H4 (cell line): Measurements from ENCODE around the genes NPR3 and SLC45A2.

DNA sequence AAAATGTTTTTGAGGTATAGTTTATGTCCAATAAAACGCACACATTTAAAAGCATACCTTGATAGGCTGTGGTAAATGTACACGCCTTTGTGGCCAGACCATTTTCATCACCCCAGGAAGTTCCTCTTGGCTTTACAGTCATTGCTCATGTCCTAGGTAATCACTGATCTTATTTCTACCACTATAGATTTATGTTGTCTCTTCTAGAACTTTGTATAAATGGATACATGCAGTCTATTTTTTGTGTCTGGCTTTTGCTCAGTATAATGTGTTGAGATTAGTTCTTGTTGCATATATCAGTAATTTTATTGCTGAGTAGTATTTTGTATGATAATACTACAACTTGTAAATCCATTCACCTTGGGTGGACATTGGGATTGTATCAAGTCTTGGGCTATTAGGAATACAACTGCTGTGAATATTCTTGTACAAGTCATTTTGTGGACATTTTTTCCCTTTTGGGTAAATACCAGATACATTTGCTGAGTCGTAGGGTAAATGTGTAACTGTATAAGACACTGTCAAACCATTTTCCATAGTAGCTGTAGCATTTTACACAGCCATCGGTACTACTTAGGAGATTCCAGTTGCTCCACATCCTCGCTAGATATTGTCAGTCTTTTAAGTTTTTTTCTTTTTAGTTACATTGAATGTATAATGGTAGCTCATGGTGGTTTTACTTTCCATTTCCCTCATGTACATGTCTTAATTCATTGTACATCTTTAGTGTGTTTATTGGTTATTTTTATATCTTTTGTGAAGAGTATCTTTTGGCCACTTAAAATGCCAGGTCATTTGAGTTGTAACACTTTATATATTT, 10.1 kb downstream of the SUB1 start:
- RAMPAGE, long total RNA, result no peak

GRCh38 chr5:32603968-32605037, 18.9 kb downstream of the SUB1 start:
- RAMPAGE, long total RNA, result no peak

DNA sequence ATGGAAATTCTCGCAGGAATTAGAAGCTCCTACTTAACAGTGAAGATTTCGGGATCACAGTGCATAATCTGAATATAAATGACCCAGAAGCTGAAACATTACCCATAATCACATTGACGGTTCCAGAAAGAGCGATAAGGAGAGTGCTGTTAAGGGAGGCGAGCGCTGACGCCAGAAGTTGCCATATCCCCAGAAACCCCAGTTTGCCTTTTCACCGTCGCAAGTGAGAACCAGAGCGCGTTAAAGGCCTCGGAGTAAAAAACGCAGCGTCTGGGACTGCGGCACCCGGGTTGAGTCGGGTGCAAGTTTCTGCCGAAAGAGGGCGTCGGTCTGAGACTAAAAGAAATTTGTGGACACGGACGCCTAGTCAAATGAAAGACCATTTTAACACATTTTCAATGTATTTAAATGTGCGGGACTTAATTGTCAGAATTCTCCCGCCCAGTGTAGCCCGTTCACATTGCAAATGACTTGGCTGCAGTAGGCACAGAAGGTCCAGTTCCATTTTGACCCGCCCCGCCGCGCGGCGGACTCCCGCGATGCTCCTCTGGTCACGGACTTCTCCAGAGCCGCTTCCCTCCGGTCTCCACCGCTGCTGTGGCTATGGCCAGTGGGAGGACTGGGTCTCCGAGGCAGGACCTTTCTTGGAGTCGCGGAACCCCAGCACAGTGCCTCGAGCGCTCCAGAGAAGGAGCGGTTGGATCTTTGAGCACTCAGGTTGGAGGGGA, 1.4 kb upstream of the NPR3 start:
- RAMPAGE, long total RNA, result no peak

- RAMPAGE, long total RNA, result no peak
These were observed at the start of gene NPR3 for GRCh38 chr5:32710935-32711562. NPR3 (plus strand) TSS chr5:32711321.

GRCh38 chr5:33287312-33287695, 153.5 kb upstream of the TARS1 start:
- RAMPAGE, long total RNA, result no peak

GRCh38 chr5:33439774-33440256, 950 bp upstream of the TARS1 start:
- RAMPAGE, long total RNA, result no peak

DNA sequence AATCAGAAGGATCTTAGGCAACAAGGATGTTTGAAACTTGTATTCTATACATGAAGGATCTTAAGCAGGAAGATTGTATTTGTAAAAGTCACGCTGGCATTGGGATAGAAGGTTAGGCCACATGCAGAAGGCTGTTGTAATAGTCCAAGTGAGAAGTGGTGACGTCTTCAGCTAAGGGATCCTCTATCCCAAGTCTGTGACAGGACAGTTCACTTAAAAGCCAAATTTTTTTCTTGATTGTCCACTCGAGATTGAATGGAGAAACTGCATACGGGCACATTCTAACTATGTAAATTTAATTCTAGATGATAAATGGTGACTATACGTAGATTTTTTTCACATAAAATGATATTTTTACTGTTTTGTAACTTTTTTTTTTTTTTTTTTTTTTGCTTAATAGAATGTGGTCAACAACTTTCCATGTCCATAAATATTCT, 1.2 kb downstream of the TARS1 start:
- RAMPAGE, long total RNA, result no peak

DNA sequence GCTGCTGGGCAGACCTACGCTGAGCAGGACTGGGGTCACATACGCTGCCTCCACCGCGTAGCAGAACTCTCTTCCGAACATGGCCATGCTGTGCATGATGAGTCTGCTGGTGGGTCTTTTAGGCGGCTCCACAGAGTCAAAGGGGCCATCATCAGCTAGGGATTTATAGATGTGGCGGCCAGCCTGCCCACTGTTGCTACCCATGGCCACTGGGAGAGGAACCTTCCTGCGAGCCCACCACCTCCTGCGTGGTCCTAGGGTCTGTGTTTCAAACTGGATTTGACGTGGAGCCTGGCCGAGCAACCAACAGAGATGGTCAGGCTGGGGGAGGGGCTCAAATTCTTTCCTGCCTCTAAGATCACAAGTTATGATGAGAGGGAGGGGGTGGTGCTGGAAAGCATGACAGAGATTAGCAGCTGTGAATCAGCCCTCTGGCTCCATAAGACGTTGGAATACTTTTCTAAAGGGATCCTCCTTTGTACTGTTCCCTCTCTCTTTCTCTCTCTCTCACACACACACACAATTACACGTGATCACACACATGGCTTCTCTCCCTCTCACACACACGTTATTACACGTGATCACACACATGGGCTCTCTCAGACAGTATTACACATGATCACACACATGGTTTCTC, at the start of gene SLC45A2:
TSS of gene SLC45A2 (minus strand) at position 314 of the 637 bp plus-strand sequence.
- RAMPAGE, long total RNA, result no peak

- RAMPAGE, long total RNA, result no peak
These were observed 9.3 kb downstream of the AMACR start for GRCh38 chr5:33998345-33999221.

GRCh38 chr5:34058387-34059014, 15.5 kb upstream of the C1QTNF3 start:
- RAMPAGE, long total RNA, result no peak

DNA sequence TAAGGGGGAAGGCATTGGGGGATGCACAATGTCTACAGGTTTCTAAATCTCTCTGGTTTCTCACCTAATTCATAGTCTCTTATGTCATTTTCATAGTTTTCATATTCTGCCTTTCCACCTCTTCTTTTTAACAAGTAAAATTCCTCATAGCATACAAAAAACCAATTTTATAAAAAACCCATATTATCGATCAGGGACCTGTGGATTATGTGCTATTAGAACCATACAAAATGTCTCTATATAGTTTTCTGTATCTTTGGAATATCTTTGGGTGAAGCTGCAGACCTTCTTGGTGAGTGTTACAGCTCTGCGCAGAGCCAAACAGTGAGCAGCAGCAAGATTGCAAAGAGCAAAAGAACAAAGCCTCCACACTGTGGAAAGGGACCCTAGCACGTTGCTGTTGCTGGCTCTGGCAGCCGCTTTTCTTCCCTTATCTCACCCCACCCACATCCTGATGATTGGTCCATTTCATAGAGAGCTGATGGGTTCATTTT, 201.0 kb upstream of the C1QTNF3 start:
- RAMPAGE, long total RNA, result no peak

DNA sequence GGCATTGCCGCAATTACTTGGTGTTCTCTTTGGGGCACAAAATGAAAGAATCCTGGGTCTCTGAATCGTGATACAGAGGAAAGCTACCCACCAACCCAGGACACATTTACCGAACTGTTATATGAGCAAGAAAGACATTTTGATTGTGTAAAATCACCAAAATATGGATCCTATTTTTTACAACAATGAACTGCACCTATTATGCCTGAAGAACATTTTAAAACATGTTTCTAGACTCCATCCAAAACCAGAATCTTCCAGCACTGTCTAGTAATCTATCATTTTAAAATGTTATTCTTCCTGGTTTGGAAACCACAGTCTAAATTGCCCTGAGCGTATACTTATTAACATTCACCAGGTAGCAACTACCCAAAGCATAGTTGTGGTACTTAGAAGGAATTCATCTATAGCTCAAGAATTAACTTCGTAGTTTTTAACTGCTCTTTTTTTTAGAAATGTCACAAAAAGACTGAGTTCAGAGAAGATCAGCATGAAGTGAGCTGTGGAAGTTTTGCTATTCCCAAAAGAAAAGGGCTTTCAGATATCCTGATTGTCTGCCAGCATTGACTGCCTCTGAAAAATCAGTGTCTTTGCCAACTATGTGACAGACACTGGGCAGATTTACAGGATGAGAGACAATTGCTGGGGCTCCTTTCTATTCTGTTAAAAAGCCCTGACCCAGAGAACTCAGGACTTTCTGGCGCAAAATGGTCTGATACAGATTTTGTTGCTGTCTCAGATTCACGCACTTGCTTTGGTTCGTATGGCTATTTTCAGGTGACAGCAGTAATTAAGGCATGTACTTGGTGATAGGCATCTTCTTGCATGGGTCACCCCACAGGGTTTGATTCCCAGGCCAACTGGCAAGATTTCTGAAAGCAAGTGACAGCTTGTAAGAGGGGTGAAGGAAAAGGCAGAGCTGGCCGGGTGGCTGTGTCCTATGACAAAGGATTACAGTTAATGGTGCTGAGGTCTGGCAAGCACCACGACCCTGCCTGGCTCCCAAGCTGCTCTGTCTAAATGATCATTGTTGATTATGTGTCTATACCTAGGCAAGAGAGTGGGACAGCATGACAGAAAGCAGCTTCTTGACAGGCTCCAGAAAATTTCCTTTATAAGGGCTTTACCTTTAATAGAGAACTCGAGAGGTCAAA, 152.5 kb upstream of the RAI14 start:
- RAMPAGE, long total RNA, result no peak

GRCh38 chr5:34583005-34583516, 73.1 kb upstream of the RAI14 start:
- RAMPAGE, long total RNA, result no peak

DNA sequence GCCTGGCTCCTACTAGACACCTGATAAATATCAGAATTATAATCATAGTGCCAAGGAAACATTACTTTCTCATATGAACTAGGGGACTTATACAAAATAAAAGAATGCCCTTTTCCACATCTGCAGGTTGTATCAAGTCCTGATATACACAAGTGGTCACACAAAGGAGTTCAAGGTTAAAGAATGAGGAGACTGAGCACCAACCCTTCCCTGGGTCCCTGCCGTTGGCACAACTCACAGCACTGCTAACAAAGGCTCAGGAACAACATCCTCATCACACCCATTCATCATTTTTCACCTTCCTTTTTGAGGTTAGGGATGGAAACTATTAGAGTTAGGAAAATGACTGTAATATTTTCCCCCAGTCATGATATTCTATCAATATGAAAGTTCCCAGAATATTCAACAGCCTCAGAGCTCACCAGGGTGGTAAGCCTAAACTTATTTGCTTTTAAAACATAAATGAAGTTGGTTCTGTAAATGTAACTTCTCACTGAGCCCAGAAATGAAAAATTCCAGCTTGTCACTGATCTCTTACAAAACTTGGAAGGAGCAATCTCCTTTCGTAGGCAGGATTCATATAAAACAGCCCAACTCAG, 34.4 kb upstream of the RAI14 start:
- RAMPAGE, long total RNA, result no peak

- RAMPAGE, long total RNA, result no peak
These were observed 29.5 kb downstream of the RAI14 start for GRCh38 chr5:34685412-34686228.

DNA sequence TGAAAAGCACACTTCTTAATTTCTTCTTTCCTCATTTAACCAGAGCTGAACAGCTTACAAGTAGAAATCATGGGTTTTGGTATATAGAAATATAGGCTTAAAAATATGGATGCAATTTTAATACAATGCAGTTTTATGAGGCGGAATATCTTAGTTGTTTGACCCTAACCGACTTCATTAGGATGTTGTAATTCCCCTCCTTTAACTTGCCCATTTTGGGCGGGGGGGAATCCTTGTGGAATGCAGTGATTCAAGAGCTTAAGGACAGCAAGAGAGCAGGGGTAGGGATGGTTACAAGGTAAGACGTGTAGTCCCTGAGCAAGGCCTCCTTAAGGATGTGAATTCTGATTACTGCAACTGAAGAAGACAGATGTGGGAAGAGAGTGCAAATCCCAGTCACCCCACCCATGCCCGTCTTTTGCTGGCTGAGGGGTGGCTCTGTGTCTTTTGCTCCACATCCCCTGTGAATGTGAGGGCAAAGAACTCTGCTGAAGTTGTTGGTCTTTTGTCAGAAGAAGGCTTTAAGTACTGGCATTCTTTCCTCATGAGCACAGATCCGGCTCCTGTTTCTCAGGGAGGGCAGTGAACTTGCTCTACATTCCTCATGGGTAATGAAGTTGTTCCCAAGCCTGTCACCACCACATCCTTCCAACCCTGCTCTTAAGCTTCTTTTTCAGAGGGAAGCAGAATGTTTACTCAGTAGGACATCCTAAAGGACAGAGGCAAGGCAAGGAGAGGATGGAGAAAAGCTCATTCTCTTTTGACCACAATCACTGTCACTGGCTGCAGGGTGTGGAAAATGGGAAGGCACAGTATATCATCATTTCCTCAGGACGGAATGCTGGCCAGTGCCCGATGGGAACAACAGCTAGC, 61.4 kb downstream of the RAI14 start:
- RAMPAGE, long total RNA, result no peak

DNA sequence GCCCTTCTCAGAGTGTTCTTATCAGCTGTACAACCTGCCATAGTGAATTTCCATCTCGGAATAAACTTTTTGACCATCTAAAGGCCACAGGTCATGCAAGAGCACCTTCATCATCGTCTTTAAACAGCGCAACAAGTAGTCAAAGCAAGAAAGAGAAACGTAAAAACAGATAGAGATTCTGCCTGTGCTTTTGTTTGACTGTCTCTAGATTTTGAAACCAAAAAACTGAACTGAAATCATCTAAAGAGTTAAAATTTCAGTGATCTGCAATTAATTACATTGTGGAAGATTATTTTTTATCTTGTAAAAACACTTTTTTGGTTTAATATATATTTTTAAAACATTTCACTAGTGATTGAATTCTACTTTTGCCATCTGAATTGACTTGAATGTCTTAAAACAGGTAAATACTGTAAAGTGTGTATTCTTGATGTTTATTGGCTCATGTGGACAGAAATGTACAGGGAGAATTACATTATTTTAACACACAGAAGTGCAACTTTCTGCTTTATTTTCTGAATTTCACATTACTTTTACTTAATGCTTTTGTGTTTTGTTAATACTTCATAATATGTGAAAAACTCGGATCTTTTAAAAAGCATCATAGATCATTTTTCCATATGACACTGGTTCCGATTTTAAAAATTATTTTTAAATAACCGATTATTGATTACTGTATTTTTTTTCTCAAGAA, 25.3 kb downstream of the DNAJC21 start:
- RAMPAGE, long total RNA, result no peak

DNA sequence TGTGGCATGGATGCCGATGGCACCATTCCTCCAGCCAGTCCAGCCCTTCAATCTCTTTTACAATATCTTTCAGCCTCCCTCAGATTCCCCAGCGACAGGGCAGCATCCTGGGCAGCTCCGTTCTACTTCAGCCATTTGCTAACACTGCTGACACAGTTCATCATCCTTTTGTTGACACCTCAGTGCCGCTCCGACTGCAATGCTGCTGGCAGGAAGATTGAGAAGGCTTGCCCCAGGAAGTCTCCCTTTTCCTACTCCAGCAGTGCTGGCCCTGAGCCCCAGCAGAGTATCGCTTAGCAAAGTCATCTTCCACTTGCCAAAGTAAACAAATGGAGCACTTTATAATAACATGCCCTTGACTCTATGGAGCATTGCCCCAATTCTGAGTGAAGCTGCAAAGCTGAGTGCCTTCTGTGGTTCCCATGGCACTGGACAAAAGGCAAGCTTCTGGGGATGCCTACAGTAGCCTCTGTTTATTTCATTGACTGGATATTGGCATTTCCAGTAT, 32.2 kb downstream of the PRLR start:
- RAMPAGE, long total RNA, result no peak

DNA sequence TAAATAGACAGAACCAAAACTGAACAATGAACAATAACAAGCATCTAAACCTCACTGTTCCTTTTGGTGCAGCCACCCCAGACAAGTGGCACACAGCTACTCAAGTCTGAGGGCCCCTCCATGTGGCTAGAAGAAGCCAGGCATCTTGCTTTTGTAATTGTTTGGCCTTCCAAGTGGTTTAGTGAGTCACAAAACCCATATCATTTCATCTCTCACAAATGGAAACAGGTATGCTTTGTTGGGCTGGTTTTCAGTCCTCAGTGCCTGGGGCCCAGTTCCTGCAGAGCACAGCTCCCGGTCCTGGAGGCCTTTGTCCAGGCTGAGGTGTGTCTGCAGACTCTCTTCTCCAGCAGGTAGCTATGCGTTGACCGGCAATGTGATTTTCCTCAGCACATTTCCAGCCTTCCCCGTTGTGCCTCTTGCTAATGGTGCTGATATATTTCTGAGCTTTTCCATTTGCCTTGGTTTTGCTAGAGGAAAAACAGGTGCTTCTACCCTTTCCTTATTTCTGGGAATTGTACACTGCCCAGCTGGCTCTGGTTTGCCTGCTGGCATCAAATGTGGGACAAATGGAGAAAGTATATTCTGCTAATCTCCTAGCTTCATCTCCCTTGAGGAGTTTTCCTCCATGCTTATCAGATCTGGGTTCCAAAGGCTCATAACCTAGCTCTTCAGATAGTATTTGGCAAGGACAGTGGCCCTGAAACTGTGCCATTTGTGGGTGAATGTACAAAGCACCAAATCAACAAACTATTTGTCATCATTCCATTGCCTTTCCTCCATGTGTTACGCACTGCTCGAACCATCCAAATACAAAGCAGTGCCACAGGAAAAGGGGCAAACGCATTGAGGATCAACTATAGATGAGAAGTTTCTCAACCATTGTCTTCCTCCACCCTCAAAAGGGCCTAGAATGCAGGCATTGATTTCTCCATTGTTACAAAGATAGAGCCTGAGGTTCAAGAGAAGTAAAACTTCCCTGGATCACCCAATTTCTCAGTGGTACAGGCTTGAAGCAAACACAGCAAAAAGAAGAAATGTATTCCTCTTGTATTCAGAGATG, 16.3 kb downstream of the PRLR start:
- RAMPAGE, long total RNA, result no peak

- RAMPAGE, long total RNA, result no peak
These were observed 1.9 kb downstream of the PRLR start for GRCh38 chr5:35228208-35228904.